Glomerular endothelial cell (primary cell): Measurements from ENCODE around the genes AFF1, KLHL8, PPM1K and FAM13A.

- RAMPAGE, long total RNA: no peak
Measured at GRCh38 chr4:86934540-86935265, at the start of gene AFF1. AFF1 (plus strand) TSS chr4:86935011.

GRCh38 chr4:86966877-86967740 is 32.3 kb downstream of the AFF1 start:
- RAMPAGE, long total RNA: no peak

- RAMPAGE, long total RNA: no peak
Measured at GRCh38 chr4:87055225-87056186, 120.7 kb downstream of the AFF1 start.

GRCh38 chr4:87146634-87147651 is 73.5 kb downstream of the KLHL8 start:
- RAMPAGE, long total RNA: no peak

DNA sequence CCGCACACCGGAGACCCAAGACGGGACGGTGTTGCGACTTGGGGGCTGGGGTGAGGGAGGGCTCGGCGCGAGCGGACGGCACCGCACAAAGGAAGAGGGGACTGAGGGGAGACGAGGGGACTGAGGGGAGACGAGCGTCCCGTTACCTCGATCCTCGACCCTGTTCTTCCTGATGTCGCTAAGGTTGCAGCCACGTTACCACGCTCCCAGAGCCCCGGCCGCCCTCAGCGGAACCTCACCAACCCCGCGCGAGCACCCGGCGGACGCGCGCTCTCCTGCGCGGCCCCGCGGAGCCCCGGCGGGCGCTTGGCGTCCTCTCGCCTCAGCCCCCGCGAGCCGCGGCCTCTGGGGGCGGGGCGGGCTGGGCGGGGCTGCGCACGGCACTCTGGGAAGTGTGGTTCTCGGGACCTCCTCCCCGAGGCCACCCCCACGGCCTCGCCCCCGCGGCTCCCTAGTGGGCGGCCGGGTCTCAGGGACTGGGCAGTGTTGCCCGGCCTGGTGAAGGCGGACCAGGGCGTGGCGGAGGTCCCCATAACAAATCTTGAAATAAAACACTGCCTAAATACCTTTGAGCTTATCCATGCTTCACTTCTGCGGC is at the start of gene KLHL8:
Gene KLHL8, minus strand, starts transcription at position 347 of the 598 bp plus-strand sequence.
- RAMPAGE, long total RNA: no peak

DNA sequence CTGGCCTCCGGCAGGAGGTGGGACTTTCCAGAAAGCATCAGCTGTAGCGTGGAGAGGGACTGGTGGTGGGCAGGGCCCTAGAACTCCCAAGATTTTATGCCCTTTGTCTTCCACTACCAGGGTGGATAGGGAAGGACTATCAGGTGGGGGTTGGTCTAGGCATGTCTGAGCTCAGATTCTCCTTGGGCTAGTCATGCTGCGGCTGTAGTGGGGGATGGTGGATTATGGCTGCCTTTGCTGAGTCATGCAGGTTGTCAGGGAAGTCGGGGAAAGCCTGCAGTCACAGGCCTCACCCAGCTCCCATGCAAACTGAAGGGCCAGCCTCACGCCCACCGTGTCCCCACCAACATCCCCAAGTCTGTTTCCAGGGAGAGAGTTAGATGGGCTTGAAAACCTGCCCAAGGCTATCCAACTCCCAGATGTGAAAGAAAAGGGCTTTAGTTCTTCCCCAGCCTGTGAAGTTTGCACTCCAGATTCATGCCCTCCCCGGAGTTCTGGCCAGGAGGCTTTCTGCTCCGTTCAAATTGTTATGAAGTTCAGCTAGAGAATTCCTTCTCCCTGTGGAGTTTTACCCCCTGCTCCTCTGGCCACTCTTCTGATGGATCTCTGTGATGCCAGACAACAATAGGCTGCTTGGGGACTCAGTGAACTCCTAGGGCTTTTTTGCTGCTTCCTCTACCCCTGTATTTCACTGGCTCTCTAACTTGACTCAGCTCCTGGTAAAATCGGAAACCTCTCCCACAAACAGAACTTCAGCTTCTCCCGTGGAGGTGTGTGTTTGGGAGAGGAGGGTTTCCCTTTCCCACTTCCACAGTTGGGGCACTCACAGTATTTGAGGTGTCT is 13.3 kb upstream of the MEPE start:
- RAMPAGE, long total RNA: no peak

DNA sequence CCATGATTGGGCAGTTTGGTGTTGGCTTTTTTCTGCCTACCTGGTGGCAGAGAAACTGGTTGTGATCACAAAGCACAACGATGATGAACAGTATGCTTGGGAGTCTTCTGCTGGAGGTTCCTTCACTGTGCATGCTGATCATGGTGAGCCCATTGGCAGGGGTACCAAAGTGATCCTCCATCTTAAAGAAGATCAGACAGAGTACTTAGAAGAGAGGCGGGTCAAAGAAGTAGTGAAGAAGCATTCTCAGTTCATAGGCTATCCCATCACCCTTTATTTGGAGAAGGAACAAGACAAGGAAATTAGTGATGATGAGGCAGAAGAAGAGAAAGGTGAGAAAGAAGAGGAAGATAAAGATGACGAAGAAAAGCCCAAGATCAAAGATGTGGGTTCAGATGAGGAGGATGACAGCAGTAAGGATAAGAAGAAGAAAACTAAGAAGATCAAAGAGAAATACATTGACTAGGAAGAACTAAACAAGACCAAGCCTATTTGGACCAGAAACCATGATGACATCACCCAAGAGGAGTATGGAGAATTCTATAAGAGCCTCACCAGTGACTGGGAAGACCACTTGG is 59.5 kb downstream of the MEPE start:
- RAMPAGE, long total RNA: no peak

- RAMPAGE, long total RNA: no peak
Measured at GRCh38 chr4:88107487-88107686, 51.1 kb downstream of the ABCG2 start.

- RAMPAGE, long total RNA: no peak
Measured at GRCh38 chr4:88178187-88178906, 19.9 kb upstream of the ABCG2 start.

- RAMPAGE, long total RNA: no peak
Measured at GRCh38 chr4:88283770-88284842, at the start of gene PPM1K. PPM1K (minus strand) TSS chr4:88284561.

DNA sequence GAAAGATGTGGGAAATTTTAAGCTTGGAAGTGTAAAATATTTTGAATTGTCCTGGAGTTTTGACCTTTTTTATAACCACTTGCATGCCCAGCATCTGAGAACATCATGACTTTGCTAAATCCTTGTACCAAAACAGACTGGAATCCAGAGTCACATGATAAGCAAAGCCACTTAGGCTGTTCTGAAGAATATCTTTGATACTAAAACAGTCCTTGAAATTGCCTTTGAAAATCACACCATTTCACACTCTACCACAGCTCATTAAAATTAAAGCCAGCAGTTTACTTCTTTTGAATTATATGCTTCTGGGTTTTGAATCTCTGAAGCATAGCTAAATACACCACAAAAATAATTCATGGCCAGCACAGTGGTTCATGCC is 2.6 kb upstream of the PPM1K start:
- RAMPAGE, long total RNA: no peak

DNA sequence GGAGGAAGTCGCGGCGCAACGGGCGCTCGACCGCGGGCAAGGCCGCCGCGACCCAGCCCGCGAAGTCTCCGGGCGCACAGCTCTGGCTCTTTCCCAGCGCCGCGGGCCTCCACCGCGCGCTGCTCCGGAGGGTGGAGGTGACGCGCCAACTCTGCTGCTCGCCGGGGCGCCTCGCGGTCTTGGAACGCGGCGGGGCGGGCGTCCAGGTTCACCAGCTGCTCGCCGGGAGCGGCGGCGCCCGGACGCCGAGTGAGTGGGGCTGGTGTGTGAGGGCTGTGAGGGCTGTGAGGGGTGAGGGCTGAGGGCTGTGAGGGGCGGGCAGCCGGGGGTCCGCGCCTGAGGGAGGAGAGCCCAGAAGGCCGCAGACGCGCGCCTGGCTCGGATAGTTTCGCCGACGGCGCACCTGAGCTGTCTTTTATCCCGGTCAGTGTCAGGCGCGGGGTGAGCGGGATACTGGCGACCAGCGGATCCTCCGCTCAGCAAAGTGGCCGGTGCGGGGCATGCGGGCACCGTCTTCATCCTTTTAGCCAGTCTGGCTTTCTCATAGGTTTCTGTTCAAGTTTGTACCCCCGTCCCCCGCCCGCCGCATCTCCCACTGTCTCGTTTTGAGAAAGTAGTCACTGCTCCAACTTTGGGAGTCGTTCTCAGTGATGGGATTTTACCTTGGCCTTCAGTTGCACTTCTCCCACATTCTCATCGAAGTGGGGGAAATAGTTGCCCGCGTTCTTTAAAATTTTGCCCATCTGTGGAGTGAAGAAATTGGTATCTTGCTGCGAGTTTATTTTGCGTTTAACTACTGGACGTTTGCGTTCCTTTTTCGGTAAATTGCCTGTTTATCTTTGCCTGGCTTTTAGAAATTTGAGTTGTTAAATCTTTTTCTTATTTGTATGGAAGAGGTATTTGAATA is 620 bp downstream of the HERC5 start:
- RAMPAGE, long total RNA: no peak

- RAMPAGE, long total RNA: no peak
Measured at GRCh38 chr4:88610631-88611524, 18.6 kb downstream of the HERC3 start.

DNA sequence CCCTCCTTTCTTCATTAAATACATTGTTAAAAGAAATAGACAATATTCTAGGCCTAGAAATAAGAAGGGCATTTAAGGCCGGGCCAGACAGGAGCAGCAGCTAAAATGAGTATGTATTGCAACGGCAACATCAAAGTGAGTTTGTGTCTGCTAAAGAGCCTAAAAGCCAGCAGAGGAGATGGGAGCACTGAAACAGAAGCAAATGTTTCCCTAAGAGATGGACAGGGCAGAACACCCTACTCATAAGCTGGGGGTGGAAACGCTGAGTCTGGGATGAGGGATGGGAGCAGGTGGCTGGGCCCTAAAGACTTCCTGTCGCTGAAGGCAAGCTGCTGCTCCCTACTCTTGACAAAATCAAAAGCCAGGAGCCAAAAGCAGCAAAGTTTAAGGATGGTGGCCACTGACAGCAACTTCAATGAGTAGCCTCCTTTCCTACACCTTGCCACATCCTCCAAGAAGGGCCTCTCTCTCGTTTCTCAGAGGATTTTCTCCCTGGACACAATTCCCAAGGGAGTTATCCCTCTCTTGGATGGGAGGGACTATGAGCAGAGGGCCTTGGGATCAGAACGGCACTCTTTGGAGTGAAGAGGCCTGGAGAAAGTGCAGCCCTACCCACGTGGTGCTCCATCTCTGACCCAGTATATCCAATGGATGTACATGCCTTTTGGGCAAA is 40.6 kb upstream of the NAP1L5 start:
- RAMPAGE, long total RNA: no peak

DNA sequence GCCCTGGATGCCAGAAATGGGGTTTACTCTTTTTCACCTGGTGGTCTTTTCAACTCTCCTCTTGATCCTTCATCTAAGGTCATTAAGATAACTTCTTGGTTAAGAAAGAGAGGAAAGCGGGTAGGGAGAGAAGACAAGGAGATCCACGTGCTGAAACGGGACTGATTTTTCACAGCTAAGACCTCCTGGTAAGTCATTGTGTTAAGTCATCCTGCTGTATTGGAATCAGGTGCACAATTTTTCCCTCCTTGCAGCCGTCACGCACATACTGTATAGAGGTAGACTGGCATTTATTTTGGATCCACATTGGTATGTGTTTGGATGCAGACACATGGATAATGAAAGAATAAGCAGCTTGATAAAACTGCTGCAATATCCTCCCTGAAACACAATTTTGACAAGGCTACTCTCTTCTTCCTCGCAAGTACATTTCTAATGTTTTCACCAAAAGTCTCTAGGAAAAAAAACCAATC is 60.1 kb upstream of the NAP1L5 start:
- RAMPAGE, long total RNA: no peak

DNA sequence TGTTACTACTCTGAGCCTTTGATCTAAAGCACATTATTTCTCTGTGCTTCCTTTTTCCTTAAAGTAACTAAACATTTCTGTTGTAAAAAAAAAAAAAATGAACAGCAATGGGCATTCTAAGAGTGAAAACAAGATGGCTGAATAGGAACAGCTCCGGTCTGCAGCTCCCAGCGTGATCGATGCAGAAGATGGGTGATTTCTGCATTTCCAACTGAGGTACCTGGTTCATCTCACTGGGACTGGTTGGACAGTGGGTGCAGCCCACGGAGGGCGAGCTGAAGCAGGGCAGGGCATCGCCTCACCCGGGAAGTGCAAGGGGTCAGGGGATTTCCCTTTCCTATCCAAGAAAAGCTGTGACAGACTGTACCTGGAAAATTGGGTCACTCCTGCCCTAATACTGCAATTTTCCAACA is 172.4 kb upstream of the NAP1L5 start:
- RAMPAGE, long total RNA: no peak

DNA sequence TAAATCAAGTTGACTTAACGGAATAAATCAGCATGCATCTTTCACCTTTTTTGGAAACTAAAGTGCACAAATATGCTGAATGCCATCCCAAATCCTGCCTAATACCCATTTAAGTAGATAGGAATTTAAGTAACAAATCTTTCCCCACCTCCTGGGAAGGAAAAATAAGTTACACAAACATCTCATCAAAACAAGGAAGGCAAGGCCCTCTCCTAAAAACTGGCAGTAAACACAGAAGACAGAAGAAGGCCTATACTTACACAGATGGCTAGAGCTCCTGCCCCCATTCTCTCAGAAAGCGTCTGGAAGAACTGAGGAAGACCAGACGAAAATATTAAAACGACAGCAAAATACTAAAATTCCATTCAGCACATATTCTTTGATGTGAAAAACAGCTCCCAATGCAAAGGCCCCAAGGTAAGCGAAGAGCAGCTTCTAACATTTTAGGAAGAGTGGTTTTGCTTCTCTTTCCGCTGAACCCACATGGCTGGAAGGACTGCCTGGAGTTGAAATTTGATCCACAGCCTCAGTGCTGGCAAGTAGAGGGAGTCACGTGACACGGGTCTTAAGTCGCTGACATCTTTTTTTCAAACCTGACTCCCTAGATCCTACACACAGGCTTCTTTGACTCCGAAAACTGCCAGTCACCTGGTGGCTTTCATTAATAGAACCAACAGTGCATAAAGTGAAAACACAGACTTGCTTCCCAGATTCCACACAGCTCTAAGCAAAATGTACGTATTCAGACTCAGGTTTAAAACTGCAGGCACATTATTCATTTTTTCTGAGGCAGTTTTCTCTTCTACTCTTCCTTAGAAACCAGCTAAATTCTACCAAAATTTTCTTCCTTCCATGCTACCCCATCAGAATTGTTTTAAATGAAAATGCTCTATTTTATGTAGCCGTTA is at the start of gene FAM13A:
Gene FAM13A, minus strand, starts transcription at position 508 of the 908 bp plus-strand sequence.
- RAMPAGE, long total RNA: start-site peak on the minus strand centred at position 482 of the sequence, 56 bp wide, 21 and 30 reads in 2 replicates

- RAMPAGE, long total RNA: no peak
Measured at GRCh38 chr4:89284453-89285201, 23.0 kb downstream of the GPRIN3 start.

DNA sequence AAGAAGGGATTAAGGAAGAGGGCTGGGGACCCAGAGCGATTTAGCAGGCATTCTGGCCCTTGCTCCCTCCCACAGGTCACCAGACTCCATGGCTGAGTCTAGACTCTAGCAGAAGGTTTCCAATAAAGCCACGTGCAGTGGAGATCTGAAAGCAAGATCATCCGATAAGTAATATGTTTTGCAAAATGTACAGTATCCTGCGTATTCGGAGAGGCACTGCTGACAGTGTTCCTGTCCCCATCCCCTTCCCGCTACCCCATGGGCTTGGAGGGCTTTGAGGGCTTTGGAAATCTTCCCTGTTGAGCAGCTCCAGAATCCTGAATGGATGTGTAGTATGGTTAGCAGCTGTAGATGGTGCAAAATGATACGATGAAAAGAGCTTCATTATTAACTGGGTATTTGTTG is 608 bp upstream of the GPRIN3 start:
- RAMPAGE, long total RNA: no peak

- RAMPAGE, long total RNA: no peak
Measured at GRCh38 chr4:89331551-89332157, 24.1 kb upstream of the GPRIN3 start.